AG04449 (cell line): ENCODE measurements around the genes UBAC1 and DNLZ.

- RRBS = no CpG with 5 or more reads among the region's 10 CpGs
Observed at GRCh38 chr9:134706786-134707189, 65.2 kb downstream of the COL5A1 start.

DNA sequence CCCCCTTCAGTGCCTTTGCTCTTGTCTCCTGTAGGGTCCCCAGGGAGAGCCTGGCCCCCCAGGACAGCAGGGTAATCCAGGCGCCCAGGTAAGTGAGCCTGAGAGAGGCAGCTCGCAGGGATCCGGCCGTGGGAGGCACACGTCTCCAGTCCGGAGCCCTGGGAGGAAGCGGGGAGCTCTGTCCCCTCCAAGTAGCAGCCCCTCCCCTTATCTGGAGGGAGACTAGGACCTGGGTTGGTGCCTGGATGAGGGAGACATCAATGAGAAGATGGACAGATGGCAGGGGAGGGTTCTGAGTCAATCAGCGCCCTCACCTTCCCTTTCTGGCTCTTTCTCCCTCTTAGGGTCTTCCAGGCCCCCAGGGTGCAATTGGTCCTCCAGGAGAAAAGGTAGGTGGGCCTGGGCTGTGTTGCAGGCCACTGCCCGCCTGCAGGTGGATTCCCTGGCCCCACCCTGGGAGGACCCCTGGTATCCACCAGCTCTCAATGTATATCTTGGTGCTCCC is 113.6 kb upstream of the FCN2 start:
- RRBS = no CpG with 5 or more reads among the region's 9 CpGs

- RRBS = 90% methylated on average over 4 of the region's 33 CpGs
Observed at GRCh38 chr9:134827708-134828883, 52.5 kb upstream of the FCN2 start.

DNA sequence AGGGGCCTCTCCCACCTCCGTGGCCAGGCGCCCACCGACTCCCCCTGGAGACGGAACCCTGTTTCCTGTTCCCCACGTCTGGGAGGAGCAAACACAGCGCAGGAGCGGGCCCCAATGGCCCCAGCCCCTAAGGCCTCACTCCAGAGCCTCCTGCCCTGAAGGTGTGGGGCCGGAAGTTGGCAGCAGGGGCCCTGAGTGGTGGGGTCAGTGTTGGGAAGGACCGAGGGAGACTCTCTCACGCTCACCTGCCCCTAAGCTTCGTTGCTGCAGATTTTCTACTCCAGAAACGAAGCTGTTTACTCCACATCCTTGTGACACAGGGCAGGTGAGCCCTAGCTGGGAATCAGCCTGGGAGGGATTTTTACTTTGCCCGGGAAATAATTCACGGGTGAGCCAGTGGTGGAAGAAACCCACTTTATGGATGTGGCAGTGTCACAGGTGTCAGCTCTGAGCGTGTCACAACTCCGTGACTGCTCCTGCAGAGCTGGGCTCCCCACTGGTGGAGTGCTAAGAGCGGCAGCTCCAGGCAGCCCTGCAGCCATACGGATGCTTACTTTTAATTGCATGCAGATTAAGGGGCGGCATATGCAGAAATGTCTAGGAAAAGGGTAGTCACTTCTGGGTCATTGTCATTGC is 77.5 kb upstream of the OLFM1 start:
- RRBS = no CpG with 5 or more reads among the region's 19 CpGs

- RRBS = no CpG with 5 or more reads among the region's 26 CpGs
Observed at GRCh38 chr9:135253595-135254222, 166.2 kb downstream of the OLFM1 start.

DNA sequence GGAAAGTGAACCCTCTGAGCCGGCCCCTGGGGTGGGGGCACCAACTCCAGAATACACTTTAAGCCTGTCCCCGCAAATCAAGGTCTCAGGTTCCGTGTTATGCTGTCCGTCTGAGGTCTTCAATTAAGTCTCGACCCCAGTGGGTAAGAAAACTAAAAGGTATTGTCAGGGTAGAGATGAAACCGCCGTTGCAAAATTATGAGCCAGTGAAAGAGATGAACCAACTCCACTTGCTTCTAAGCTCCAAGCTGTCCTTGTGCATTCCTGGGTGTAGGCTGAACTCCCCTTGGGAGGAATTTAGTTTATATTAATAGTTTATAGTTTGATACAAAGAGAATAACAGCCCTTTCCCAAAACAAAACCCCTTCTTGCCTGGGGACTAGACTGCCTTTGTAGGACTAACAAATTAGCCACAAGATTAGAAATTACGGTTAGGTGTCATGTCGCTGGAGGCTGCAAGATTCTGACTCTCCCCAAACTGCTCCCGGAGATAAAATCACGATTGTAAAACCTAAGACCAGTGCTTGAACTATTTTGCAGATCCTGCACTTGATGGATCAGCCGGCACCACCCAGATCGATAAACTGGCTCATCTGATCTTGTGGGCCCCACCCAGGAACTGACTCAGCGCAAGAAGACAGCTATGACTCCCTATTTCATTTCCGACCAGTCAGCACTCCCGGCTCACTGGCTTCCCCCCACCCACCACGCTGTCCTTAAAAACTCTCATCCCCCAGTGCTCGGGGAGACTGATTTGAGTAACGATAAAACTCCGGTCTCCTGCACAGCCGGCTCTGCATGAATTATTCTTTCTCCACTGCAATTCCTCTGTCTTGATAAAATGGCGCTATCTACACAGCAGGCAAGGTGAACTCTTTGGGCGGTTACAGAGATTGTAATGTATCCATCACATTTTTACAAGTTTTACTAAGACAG is 10.9 kb upstream of the PPP1R26 start:
- RRBS = 13% methylated on average over 3 of the region's 23 CpGs

- RRBS = no CpG with 5 or more reads among the region's 22 CpGs
Observed at GRCh38 chr9:135471674-135472510, 7.7 kb upstream of the PPP1R26 start.

DNA sequence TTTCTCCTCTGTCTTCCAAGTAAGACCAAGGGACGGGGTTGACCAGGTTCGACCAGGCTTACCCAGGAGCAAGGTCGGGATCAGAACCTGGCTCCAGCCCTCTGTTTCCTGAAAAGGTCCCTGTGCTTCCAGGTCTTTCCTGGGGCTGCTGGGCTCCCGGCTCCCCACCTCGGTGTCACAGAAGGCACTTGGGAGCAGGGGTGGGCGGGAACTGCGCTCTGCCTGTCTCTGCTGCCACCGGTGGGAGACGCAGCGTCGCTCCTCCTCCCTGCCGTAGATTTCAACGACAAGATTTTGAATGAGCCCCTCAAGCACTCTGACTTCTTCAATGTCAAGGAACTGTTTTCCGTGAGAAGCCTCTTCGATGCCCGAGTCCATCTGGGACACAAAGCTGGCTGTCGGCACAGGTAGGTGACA is 1.1 kb downstream of the MRPS2 start:
- RRBS = 63% methylated on average over 5 of the region's 17 CpGs

DNA sequence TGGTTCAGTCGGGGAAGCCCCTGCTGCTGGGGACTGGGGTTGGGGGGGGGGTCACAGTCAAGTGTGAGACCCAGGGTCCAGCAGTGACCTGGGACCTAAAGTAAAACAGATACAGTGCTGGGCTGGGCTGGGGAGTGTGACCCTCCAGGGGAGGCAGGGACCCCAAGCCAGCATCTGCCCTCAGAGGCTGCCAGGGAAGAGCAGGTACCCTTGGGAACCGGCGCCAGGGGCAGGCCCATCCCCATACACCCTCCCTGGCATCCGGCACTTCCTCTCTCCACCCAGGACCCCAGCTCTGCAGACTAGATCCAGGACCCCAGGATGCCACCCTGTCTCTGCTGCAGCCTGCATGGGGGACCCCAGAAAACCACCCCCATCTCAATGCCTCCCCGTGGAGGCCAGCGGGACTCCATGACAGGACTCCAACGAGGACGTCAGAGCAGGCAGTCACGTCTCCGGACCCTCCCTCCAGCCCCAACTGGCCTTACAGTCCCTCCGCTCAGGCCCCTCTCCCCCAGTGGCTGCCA is 17.6 kb downstream of the SOHLH1 start:
- RRBS = 57% methylated on average over 3 of the region's 11 CpGs

DNA sequence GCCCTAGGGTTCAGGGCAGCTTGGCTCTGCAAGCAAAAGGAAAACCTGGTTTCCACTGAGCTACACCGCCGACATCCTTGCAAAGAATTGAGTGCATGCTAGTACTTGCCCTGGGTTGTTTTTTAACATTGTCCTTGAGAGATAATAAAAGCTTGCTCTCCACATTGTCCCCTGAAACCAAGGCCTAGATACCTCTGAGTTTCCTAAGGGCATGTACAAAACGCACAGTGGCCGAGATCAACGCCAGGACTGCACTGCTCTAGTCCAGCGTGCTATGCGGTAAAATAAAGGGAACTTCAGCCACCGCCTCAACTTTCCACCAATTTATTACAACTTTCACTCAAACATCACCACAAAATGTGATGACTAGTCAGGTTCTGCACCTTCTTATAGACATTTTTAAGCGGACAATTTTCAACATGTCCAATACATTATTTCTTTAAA is 4.4 kb downstream of the CAMSAP1 start:
- RRBS = no CpG with 5 or more reads among the region's 9 CpGs

- RRBS = no CpG with 5 or more reads among the region's 18 CpGs
Observed at GRCh38 chr9:135911352-135912471, 4.4 kb upstream of the CAMSAP1 start.

DNA sequence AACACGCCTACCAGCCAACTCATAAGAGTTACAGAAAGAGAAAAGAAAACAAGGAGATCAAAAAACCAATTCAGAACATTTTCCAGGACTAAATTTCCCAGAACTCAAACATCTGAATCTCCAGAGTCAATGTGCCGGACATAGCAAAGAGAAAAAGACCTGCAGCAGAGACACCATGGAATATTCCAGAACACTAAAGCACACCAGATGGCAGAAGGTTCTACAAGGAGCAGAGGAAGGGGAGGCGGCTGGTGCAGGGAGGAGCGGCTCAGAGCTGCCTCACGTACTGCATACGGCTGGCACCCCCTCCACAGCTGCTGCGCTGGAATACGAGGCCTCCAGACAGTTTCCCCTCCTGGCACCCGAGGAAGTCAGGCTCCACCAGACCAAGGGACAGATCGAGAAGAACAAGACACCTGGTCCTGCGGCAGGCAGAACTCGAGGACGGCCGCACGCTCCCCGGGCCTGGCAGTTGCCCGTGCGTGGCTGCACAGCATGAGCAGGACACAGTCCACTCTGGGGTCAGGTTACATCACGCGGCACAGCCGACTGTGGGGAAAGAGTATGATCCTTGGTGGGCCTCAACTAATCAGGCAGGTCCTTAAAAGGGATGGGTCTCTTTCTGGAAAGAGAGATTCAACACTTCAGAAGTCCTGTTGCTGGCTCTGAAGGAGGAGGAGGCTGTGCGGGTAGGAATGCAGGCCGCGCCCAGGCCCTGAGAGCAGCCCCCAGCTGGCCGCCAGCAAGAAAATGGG is 11.7 kb downstream of the UBAC1 start:
- RRBS = no CpG with 5 or more reads among the region's 25 CpGs

- RRBS = no CpG with 5 or more reads among the region's 36 CpGs
Observed at GRCh38 chr9:135955523-135956744, 5.2 kb downstream of the UBAC1 start.

DNA sequence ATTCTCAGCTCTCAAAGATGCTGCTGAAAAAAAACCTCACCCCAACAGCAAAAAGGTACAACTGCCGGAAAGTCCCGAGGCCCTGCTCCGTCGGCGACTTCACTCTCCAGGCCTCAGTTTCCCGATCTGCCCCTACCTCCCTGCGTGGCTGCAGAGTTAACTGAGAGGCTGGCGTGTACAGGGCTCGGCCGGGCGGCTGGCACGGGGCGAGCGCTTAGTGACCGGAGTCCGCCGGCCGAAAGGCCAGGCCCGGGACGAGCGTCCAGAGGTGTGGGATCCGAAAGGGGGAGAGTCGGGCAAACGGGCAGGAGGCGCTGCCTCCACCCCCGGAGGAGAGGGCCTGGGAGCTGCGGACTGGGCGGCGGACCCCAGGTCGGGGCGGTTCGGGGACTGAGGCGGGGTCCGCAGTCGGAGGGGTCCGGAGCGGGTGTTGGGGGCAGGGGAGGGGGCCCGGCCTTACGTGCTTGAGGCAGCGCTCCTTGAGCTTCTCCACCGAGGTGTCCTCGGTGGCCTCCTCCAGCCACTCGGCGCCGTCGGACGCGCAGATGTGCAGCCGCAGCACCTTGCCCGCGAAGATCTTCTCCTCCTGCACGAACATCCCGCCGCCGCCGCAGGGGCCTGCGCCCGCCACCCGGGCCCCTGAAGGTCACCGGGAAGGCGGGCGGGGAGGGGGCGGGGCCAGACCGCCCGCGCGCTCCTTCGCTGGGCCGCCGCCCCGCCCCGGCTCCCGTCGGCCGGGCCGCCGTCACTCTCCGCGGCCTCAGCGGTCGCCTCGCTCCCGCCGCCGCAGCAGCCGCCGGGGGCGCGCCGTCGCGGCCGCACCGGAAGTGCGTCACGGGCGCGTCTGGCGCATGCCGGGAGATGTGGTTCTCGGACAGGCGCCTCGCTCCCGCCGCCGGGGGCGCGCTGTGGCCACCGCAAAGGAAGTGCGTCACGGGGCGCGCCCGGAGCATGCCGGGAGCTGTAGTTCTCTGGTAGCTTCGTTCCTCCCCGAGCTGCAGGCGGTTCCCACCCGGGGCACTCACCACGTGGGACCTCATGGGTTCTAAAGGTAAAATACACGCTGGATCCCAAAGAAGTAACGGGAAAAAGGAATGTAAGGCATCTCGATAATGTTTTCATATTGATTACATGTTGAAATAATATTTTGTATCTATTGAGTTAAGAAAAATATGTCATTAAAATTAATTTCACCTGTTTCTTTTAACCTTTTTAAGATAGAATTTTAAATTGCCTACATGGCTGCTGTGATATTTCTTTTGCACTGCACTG is at the start of gene UBAC1:
UBAC1 (minus strand) TSS at position 809 of the 1,272 bp plus-strand sequence.
- RRBS = 2% methylated on average over 60 of the region's 123 CpGs

GRCh38 chr9:135994043-135994826 is 33.1 kb upstream of the UBAC1 start:
- RRBS = no CpG with 5 or more reads among the region's 25 CpGs

GRCh38 chr9:136105204-136105871 is 10.2 kb upstream of the NACC2 start:
- RRBS = no CpG with 5 or more reads among the region's 13 CpGs

DNA sequence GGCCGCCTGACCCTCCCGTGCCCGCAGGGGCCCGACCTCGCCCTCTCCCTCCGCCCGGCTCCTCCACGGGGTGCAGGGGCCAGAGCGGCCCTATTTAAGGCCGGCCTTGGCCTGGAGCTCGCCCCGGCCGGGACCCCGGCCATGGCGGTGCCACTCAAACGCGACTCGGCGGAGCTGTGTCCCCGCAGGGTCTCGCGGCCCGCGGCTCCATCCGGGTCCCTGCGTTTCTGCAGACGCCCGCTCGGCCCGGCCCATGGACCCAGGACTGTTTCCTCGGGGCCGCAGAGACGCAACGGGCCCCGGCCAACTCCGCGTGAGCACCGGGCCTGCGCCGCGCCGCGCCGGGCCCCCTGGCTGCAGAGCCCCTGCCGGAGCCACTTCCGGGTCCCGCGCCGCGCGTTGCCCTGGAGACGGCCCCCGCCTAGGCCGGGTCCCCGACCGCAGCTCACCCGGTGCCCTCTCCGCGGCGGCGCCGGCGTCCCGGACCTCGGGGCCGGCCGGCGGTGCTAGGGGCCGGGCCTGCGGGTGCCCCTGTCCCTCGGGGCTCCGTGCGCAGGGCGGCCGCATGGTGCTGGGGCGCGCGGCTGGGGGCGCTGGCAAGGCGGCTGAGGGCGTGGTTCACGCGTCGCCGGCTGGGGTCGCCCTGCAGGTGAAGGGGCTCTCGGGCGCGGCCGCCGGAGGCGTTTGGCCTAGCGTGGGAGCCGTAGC is 485 bp downstream of the TMEM250 start:
- RRBS = 3% methylated on average over 37 of the region's 94 CpGs

GRCh38 chr9:136325897-136326747 is 1.2 kb upstream of the GPSM1 start:
- RRBS = 11% methylated on average over 8 of the region's 30 CpGs

- RRBS = no CpG with 5 or more reads among the region's 44 CpGs
Observed at GRCh38 chr9:136346968-136348086, 16.2 kb downstream of the DNLZ start.

GRCh38 chr9:136363539-136364272 is at the start of gene DNLZ:
TSS of gene DNLZ (minus strand) at chr9:136363744.
- RRBS = 12% methylated on average over 29 of the region's 83 CpGs